Uterus (tissue), 7 donors: ENCODE results near the genes SSBP1, OR9A4 and PRSS58.

GRCh38 chr7:140060235-140060841 lies 2.4 kb downstream of the PARP12 start:
- PRO-cap, 4 experiments: no peak in any of the 4 experiments
- RAMPAGE, long total RNA, 2 experiments: no peak in any of the 2 experiments
- RRBS: no CpG with 5 or more reads among the region's 5 CpGs

- PRO-cap, 4 experiments: no peak in any of the 4 experiments
- RAMPAGE, long total RNA, 2 experiments: no peak in any of the 2 experiments
- RRBS: no CpG with 5 or more reads among the region's 6 CpGs
Measured at GRCh38 chr7:140247398-140247966, 70.7 kb upstream of the KDM7A start.

DNA sequence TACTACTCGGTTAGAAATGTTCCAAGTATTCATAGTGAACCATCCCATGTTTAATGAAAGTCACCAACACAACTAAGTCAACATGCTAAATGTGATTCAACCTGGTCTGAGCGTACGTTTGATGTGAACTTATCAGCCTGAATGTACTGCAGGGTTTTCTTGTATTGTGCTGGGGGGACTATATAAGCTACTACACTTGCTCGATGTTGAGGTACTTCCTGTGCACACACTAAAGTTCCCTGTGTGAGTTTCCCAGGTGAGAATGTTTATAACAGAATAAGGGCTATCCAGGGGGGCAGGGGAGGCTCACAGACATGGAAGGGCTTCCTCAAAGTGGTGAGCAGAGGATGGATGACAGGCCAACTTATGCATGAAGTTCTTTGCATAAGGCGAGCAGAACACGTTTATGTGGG lies 22.0 kb downstream of the SLC37A3 start:
- PRO-cap, 4 experiments: no peak in any of the 4 experiments
- RAMPAGE, long total RNA, 2 experiments: no peak in any of the 2 experiments
- RRBS: no CpG with 5 or more reads among the region's 6 CpGs

GRCh38 chr7:140458626-140459369 lies 20.5 kb downstream of the MKRN1 start:
- PRO-cap, 4 experiments: no peak in any of the 4 experiments
- RAMPAGE, long total RNA, 2 experiments: no peak in any of the 2 experiments
- RRBS: no CpG with 5 or more reads among the region's 9 CpGs

- PRO-cap, 4 experiments: peak in 4 of 4 experiments; most common plus-strand start chr7:140478865 (in 4); most common minus-strand start chr7:140478581 (in 1)
- RAMPAGE, long total RNA, 2 experiments: no peak in any of the 2 experiments
- RRBS: 2% methylated on average over 12 of the region's 66 CpGs
Measured at GRCh38 chr7:140478211-140479039, 880 bp downstream of the MKRN1 start.

DNA sequence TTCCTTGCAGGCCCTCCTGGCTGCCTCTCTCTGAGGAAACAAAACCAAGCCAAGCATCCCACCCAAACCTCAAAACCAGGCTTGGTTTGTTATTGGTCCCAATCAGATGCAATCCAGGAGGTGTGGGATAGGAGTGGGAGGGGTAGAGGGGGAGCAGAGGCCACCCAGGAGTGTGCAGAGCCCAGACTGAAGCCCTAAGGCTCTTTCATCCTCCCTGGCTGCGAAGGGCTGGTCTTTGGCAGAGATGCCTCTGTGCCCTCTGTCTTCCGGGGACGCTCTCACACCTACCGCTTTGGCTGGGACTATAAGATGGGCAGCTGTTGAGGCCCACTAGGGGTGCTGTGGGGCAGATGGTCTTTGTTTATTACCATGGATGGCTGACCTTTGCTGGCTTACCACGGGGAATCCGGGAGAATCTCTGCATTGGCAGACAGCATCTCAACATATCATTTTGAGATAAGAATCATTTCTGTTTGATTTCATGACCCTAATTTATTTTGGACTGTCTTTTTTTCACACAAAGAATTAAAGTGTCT lies 6.4 kb upstream of the DENND2A start:
- PRO-cap, 4 experiments: no peak in any of the 4 experiments
- RAMPAGE, long total RNA, 2 experiments: no peak in any of the 2 experiments
- RRBS: no CpG with 5 or more reads among the region's 6 CpGs

DNA sequence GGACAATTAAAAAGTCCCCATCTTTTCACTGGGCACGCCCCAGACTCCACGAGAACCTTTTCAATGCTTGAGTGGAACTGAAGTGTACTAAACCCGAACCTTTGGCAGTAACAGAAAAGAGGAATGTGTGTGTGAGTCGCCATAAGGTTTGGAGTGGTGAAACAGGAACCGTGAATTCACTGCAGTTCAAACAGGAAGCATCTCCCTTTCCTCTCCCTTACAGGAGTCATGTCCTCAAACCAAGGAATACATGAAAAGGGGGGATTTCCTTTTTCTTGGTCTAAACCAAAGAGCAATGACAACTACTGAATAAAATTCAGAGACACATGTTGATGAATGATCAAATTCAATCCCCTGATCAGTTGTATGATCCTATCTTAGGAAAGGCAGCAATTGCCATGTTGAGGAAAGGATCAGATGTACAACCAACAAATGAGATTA lies 23.3 kb downstream of the NDUFB2 start:
- PRO-cap, 4 experiments: no peak in any of the 4 experiments
- RAMPAGE, long total RNA, 2 experiments: no peak in any of the 2 experiments
- RRBS: no CpG with 5 or more reads among the region's 5 CpGs

- PRO-cap, 4 experiments: no peak in any of the 4 experiments
- RAMPAGE, long total RNA, 2 experiments: start-site peak on the minus strand in 1 of 2 experiments, at chr7:140722457-140723139 at its widest, 11 reads per replicate
- RRBS: no CpG with 5 or more reads among the region's 4 CpGs
Measured at GRCh38 chr7:140722630-140723045, 26.1 kb downstream of the NDUFB2 start.

DNA sequence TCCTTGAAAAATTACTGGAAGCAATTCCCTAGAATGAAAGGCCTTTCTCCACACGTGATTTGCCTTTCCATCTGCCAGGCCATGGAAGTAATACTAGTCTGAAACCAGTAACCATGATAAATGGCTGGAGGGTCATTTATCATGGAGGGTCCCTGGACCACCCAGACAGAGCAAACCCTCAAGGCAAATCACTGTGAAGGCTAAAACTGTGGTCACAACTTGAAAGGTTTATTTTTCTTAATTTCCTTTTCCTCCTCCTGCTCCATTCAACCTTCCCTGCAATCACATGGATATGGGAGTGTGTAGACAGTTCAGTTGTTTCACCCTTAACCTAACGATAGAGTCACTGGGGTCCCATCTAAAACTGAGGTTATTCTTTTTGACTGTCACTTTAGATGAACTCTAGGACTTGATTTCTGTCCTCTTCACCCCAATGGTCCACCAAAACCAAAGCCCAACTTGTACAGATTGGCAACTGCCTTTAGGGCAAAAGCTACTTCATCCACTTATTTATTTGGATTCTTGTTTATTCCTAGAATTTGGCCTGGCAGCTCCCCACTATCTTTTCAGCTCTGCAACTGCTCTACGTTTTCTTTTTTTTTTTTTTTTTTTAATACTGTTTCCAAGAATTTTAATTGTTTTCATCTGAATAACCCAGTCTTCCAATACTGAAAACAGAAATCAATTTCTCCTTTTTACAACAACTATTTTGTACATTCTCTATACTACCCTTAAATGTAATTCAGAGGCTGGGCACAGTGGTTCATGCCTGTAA lies 16.1 kb downstream of the BRAF start:
- PRO-cap, 4 experiments: no peak in any of the 4 experiments
- RAMPAGE, long total RNA, 2 experiments: no peak in any of the 2 experiments
- RRBS: no CpG with 5 or more reads among the region's 3 CpGs

GRCh38 chr7:140911131-140911510 lies 13.6 kb downstream of the BRAF start:
- PRO-cap, 4 experiments: no peak in any of the 4 experiments
- RAMPAGE, long total RNA, 2 experiments: no peak in any of the 2 experiments
- RRBS: no CpG with 5 or more reads among the region's 4 CpGs

DNA sequence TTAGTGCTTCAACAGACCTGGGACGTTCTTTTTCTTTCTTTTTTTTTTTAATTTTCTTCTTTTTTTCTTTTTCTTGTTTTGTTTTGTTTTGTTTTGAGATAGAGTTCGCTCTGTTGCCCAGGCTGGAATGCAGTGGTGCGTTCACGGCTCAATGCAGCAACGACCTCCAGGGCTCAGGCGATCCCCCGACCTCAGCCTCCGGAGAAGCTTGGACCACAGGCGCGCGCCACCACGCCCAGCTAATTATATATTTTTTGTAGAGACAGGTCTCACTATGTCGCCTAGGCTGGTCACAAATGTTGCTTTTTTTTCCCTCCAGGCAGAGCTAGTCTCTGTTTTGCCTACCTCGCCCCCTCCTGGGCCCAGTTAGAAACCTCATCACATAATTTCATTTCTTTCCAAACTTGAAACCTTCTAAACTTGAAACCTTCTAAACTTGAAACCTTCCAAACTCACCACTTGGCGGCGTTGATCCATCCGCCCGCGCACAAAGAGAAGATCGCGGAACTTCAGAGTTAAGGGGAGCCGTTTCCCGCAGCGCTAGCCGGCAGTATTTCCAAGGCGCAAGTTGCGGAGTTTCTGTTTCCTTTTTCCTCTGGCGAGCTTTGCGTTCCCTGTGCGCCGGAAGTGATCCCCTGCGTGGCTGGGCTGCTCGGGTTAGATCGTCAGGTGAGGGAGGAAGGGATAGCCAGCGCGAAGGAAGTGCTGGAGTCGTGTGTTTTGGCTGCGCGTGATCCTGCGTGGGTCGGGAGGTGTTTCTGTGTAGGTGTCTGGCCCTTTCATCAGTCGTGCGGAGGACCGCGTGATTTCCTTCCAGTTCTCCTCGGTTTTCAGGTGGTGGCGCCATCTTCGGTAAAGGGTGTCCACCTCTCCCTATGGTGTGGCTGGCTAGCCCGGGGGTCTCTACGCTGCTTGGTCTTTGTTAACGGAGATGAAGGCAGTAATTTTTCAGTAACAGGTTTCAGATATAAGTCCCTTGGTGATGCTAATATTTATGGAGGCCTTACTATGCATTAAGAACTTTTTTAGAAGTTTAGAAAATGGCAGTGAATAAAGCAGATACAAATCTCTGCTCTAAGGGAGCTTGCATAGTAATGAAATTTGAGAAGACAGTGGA lies at the start of gene SSBP1:
TSS of gene SSBP1 (plus strand) at position 617 of the 1,117 bp plus-strand sequence.
- PRO-cap, 4 experiments: peak in 4 of 4 experiments; most common plus-strand start position 631 of the sequence (in 3); most common minus-strand start position 368 of the sequence (in 3)
- RAMPAGE, long total RNA, 2 experiments: start-site peak on the plus strand in 2 of 2 experiments, centred at positions 640 to 641 of the sequence, 1,233 to 2,914 reads per replicate; start-site peak on the minus strand in 1 of 2 experiments, centred at position 320 of the sequence, 7 reads per replicate
- RRBS: 2% methylated on average over 7 of the region's 51 CpGs

DNA sequence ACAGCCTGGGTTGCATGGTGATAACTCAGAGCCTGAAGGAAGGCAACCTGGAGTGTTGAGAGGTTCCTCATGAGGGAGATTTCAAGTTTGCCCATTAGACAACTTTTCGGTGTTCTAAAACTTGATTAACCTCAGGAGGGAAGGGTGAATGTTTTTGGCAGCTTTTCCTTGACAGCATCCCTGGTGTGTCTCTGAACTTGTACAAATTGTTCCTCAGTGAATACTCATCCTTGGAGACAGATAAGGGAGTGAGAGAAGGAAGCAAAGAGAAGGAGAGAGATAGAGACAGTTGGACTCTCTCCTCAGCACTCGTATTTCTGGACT lies at the start of gene OR9A4:
TSS of gene OR9A4 (plus strand) at position 251 of the 324 bp plus-strand sequence.
- PRO-cap, 4 experiments: no peak in any of the 4 experiments
- RAMPAGE, long total RNA, 2 experiments: no peak in any of the 2 experiments
- RRBS: no CpG with 5 or more reads among the region's 2 CpGs

- PRO-cap, 4 experiments: no peak in any of the 4 experiments
- RAMPAGE, long total RNA, 2 experiments: no peak in any of the 2 experiments
- RRBS: no CpG with 5 or more reads among the region's 2 CpGs
Measured at GRCh38 chr7:142001009-142001519, 5.4 kb downstream of the MGAM start.

DNA sequence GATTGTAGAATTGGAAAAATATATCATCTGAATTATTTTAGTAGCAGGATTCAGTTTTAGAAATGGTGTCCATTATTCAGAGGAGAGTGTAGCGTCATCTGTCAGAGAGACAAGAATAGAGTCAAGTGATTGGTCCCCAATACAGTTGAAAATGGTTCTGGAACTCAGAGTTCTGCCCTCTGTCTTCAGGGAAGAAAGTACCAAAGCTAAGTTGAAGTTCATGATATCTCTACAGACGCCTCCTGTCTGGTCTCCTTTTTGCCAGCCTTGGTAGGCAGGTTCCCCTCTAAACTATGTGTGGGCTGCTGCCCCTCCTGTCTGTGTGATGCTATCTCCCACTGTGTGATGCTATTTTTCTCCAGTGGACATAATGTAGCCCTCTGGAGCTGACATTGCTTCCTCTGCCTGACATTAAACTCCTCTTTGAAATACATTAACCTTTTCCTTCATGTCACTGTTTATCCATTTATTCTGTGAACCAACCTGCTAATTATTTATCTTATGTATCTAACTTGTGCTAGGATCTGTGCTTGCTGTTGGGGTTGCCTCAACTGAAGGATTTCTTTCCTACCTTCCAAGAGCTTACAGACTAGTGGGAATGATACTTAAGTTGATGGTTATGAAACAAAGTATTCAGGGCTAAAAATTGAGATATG lies at the start of gene PRSS58:
TSS of gene PRSS58 (minus strand) at position 269 of the 656 bp plus-strand sequence.
- PRO-cap, 4 experiments: no peak in any of the 4 experiments
- RAMPAGE, long total RNA, 2 experiments: no peak in any of the 2 experiments
- RRBS: no CpG with 5 or more reads among the region's 2 CpGs

DNA sequence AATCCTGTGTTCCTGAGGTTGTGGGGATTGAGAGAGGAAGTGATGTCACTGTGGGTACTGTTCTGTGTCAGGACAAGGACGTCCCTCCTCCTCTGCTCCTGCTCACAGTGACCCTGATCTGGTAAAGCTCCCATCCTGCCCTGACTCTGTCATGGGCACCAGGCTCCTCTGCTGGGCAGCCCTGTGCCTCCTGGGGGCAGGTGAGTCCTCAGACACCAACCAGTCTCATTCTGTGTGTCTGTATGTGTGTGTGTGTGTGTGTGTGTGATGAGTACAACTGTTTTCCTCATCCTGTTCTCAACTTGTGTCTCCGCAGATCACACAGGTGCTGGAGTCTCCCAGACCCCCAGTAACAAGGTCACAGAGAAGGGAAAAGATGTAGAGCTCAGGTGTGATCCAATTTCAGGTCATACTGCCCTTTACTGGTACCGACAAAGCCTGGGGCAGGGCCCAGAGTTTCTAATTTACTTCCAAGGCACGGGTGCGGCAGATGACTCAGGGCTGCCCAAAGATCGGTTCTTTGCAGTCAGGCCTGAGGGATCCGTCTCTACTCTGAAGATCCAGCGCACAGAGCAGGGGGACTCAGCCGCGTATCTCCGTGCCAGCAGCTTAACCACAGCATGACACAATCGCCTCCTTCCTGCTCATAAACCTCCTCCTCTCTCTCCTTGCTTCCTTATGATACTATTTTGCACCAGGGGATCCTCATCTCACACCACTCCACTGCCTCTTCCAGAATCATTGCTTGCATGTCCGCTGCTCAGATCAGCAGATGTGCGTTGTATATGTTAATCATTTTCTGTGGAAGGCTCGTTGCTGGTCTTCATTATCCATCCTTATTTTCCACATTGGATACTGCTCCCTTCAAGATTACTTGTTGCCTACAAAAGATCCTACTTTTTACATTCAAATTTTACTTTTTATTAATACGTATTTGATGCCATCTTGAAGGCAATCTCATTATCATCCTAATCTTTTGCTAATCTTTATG lies 126.7 kb upstream of the PRSS58 start:
- PRO-cap, 4 experiments: no peak in any of the 4 experiments
- RAMPAGE, long total RNA, 2 experiments: no peak in any of the 2 experiments
- RRBS: no CpG with 5 or more reads among the region's 16 CpGs

- PRO-cap, 4 experiments: no peak in any of the 4 experiments
- RAMPAGE, long total RNA, 2 experiments: no peak in any of the 2 experiments
- RRBS: no CpG with 5 or more reads among the region's 7 CpGs
Measured at GRCh38 chr7:142482768-142483253, 225.0 kb upstream of the PRSS58 start.

GRCh38 chr7:142544082-142544357 lies 205.3 kb upstream of the PRSS1 start:
- PRO-cap, 4 experiments: no peak in any of the 4 experiments
- RAMPAGE, long total RNA, 2 experiments: no peak in any of the 2 experiments
- RRBS: no CpG with 5 or more reads among the region's 1 CpG

GRCh38 chr7:142733174-142733624 lies 16.1 kb upstream of the PRSS1 start:
- PRO-cap, 4 experiments: no peak in any of the 4 experiments
- RAMPAGE, long total RNA, 2 experiments: no peak in any of the 2 experiments
- RRBS: no CpG with 5 or more reads among the region's 8 CpGs

DNA sequence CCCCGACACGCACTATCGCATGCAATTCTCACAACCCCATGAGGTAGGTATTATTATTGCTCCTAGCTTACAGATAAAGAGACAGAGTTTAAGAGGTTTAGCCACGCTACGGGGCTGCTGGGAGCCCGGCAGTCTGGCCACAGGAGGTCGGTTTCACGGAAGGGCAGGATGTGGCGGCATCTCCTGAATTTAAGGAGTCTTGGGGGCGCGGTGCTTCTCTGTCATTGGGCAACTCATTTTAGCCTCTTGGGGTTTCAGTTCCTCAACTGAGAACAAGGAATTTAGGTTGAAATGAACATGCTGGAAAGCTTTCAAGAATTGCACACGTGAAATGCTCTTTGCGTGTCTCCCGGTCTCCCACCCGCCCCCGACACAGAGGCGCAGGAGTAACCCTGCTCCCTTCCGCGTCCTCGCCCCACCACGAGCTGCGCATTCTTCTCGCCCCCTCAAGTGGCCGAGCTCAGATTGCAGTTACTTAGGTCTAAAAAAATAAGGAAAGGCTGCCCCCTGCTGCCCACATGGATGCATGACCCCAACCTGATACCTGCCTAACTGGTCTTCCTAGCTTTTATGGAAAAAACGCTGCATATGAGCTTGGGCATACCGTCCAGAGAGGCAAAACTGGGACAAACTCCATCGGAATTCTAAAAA lies 12.4 kb downstream of the PRSS2 start:
- PRO-cap, 4 experiments: no peak in any of the 4 experiments
- RAMPAGE, long total RNA, 2 experiments: no peak in any of the 2 experiments
- RRBS: no CpG with 5 or more reads among the region's 27 CpGs

DNA sequence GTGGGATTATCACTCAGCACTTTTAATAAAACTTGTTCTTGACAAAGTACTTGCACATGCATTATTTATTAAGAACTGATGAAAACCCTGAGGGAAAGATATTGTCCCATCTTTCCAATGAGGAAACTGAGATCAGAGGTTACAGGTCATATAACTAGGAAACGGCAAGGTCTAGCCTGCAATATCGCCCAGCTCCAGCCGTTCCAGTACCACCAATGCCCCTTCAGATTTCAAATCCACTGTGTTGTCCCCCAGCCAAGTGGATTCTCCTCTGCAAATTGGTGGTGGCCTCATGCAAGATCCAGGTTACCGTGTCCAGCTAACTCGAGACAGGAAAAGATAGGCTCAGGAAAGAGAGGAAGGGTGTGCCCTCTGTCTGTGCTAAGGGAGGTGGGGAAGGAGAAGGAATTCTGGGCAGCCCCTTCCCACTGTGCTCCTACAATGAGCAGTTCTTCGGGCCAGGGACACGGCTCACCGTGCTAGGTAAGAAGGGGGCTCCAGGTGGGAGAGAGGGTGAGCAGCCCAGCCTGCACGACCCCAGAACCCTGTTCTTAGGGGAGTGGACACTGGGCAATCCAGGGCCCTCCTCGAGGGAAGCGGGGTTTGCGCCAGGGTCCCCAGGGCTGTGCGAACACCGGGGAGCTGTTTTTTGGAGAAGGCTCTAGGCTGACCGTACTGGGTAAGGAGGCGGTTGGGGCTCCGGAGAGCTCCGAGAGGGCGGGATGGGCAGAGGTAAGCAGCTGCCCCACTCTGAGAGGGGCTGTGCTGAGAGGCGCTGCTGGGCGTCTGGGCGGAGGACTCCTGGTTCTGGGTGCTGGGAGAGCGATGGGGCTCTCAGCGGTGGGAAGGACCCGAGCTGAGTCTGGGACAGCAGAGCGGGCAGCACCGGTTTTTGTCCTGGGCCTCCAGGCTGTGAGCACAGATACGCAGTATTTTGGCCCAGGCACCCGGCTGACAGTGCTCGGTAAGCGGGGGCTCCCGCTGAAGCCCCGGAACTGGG lies 25.5 kb downstream of the PRSS2 start:
- PRO-cap, 4 experiments: no peak in any of the 4 experiments
- RAMPAGE, long total RNA, 2 experiments: no peak in any of the 2 experiments
- RRBS: 5% methylated on average over 11 of the region's 33 CpGs